SUDHL5 (cell line): ENCODE data around the gene ESRRG.

DNA sequence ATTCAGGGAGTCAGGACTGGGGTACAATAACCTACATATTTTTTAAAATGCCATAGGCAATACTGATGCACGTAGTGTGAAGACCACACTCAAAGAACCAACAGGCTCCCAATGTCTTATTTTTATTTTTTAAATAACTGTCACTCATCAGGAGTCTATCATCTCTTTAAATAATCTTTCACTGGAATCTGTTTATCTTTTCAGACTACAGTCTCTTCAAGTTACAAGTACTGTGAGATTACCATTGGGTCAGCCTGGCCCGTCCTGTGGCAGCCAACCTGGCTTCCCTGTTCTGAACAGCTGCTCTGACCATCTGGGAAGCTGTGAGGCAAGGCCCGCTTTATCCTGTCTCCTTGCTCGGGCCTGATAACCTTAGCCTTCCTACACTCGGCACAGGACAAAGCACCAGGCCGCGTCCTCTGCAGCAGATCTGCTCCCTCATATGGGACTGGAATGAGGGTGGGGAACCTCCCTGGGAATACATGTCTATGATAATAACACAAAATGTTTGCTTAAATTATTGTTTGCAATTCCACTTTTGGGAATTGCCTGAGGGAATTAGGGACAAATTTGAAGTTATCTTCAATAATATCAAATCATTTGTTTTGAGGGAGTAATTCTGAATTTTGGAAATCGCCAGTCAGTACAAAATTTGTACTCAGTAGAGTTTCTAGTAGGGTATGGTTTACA is 113.3 kb downstream of the PTPN14 start:
- PRO-cap = no peak

GRCh38 chr1:214439291-214440290 is 111.8 kb downstream of the PTPN14 start:
- PRO-cap = bidirectional peak, plus-strand start at chr1:214439702, minus-strand start at chr1:214439675; bidirectional peak, plus-strand start at chr1:214439960, minus-strand start at chr1:214439955

DNA sequence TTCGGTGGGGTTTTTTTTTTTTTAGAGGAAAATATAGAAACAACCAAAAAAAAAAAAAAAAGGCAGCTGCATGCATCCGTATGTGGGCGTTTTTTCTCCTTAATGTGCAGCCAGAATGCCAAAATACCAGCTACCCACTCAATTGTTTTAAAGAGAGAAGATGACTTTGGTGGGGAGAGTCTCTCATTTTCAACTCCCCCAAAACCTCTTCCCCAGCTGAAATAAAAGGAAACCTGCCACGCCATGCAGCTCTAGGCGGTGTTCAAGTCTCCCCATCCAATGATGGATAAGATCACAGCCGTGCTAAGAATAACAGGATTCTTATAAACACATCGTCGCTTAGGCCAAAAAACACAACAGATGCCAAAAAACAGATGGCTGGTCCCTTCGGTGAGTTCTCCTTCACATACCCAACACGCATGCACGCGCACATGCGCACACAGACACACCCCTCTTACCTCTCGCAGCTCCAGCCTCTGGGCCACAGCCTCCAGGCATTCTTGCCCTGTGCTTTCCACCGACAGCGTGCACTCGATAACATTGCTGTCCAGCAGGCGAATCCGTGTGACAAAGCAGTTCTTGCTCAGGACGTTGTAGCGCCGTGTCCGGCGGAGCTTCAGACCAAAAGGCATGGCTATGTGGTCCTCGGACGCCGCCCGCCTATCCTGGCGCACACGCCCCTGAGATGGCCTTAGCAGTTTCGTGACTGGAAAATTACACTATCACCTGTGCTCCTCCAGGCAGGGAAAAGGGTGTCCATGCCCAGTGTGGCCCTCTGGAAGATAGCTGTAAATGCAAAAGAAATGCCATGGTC is 87.0 kb downstream of the PTPN14 start:
- PRO-cap = no peak

GRCh38 chr1:214548858-214549430 is 2.5 kb downstream of the PTPN14 start:
- PRO-cap = no peak

DNA sequence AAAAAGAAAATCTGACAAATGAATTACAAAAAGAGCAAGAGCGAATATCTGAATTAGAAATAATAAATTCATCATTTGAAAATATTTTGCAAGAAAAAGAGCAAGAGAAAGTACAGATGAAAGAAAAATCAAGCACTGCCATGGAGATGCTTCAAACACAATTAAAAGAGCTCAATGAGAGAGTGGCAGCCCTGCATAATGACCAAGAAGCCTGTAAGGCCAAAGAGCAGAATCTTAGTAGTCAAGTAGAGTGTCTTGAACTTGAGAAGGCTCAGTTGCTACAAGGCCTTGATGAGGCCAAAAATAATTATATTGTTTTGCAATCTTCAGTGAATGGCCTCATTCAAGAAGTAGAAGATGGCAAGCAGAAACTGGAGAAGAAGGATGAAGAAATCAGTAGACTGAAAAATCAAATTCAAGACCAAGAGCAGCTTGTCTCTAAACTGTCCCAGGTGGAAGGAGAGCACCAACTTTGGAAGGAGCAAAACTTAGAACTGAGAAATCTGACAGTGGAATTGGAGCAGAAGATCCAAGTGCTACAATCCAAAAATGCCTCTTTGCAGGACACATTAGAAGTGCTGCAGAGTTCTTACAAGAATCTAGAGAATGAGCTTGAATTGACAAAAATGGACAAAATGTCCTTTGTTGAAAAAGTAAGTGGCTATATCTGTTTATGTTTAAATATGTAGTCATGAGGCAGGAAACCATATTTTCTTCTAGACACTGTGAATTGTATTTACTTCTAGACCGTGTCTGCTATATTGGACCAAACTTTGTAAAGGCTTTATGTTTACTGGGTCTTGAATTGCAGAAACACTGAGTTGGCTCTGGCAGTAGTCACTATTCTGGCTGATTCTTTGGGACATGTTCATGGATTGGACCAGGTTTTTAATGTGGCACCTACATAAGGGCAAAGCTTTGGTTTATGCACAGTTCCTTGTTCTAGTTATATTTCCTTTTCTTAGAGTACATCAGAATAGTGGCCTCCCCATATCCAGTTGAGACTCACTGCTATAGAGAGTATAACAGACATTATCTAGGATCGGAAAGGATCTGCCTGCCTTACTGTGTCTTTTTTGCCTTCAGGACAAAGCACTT is 44.1 kb downstream of the CENPF start:
- PRO-cap = no peak

DNA sequence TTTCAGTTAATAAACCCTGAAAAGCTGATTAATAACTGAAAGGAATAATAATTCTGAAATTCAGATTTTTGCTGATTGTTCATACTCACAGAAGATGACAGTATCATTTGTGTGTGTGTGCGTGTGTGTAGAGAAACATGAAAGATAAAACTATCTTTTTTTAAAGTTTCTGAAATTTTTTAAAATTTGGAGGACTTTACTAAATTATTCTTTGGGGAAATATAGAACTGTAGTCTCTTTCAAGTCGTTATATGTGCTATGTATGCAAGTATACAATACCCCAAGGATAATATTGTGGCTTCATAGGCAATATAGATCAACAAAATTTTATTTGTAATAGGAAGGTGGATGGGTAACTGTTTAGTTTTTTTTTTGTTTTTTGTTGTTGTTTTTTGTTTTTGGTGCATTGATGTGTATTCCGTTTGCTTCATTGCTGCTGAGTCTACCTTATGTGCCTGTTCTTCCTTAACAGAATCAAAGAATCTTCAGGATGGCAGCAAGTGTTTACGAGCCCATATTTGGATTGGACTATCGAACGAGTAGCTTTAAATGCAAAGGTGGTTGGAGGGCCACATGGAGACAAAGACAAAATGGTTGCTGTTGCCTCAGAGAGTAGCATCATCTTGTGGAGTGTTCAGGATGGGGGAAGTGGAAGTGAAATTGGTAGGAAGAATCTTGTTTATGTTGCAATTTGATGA is 19.1 kb downstream of the KCTD3 start:
- PRO-cap = no peak

DNA sequence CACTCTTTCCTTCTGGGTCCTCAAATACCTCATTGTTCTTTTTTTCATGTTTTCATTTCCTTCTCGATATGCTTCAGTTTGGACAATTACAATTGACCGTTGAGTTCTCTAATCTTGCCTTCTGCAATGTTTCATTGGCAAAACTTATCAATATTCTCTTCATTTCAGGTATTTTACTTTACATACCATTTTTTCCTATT is 261.2 kb downstream of the USH2A start:
- PRO-cap = no peak

DNA sequence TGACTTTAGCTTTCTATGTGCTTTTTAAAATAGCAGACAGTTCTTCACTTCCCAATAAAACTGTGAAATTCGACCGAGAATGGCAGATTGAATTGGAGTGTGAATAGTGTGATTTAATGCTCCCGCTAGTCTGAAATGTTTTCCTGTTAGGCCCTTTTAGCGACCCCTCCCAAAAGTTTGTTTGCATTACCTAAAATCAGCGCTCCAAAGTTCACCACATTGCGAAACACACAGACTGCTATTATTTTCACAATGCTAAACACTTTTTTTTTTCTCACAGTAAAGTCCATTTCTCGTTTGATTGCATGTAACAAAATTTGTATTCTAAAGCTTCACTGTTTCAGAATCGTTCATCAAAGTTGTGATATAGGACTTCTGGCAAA is 76.3 kb upstream of the USH2A start:
- PRO-cap = no peak

DNA sequence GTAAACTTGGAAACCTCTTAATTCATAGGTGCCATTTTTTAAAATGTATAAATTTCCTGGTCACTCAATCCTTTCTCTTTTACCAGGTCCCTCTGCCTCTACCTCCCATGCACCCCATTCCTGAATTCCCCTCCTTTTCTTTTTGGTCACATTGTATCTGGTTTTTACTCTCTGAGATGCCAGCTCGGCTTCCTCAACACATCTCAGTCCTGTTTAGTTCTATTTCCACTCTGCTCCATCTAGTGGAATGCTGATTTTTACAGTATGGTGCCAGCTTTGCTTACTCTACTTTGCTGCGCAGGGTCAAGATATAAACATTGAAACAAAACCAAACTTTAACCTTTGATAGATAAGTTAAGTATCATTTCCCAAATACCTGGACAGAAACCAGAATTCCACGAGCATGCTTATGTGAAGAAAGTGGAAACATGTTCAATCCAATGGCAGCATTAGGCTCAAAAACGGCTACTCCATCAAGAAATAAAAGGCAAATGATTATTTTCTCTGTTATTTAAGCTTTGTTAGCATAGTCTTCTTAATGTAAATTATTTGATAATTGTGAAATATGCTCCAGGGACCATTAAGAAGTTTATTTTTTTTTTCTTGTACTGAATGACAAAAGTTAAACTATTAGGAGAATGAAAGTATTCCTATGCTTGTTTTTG is 95.9 kb downstream of the ESRRG start:
- PRO-cap = no peak

DNA sequence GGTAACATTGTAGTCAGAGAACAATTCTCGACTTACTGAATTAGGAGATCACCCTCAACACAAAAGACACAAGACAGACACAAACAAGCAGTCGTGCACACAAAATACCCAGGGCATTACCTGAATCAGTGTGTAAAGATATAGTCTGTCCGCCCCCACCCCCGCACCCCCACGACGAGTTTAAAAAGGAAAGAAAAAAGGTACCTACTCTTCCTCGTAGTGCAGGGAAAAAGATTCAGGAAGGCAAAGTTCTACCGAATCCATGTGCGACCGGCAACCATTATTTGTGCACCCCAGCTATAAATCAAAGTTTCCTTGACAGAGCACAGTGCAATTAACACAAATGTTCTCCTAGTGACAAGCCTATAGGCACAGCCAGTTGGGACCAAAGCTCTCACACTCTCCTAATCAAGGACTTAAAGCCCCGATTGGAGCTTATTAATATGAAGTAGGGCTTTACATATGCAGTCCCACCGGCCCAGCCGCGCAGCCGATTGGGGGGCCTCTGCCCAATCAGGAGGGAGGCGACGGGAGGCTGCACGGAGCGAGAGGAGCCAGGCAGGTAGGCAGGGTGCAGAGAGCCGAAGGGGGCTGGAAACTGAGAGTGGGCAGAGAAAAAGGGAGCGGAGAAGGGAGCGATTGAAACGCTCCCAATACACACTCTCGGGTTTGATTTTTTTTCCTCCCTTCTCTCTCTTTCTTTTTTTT is at the start of gene ESRRG:
TSS of gene ESRRG (minus strand) at position 394 of the 708 bp plus-strand sequence.
- PRO-cap = no peak

DNA sequence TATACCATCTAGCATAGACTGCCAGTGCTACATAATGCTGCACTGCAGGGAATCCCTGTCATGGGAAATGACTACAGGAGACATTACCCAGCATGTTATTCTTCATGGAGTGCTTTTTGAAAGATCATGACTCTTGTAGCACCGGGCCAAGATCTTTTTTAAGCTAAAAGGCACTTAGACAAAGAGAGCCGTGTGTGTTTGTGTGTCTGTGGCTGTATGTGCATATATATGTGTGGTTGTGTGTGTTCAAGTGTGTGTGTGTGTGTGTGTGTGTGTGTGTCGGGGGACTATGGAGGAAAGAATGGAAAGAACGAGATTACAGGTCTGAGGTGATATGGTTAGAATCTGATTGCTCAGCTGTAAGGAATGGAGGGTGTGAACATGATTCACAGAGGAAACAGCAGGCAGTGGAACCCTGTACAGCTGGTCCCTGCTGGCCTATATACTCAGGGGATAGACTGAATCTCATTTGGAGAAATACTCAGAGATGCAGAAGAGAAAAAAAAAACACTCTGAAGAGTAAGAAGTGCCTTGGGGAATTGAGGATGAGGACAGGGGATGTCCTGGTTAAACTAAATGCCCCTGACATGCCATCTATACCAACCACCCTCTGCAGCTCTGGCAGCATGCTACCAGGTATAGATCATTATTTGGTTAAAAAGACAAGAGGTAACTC is 180.1 kb upstream of the ESRRG start:
- PRO-cap = no peak

GRCh38 chr1:218323763-218324128 is 21.4 kb upstream of the TGFB2 start:
- PRO-cap = no peak

DNA sequence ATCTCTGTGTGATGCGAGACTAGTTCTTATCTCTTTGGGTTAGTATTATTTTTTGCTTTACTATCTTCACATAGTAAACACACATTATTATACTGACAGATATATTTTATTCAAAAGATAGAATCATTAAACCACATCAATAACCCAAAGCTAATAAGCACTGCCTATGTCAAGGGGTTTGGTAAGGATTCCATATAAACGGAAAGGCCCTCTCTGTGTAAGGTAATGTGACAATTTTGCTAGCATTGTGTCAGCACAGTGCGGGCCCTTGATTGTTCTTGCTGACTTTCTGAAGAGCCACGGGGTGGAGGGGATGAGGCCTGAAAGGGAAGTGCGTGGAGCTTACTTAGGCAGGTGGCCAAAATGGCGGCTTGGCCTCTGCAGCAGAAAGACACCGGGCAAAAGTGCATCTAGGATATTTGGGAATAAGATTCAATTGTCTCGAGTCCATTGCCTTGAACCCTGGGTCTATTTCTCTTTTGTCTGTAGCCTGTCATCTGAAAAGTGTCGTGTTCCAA is 114.2 kb downstream of the TGFB2 start:
- PRO-cap = no peak

DNA sequence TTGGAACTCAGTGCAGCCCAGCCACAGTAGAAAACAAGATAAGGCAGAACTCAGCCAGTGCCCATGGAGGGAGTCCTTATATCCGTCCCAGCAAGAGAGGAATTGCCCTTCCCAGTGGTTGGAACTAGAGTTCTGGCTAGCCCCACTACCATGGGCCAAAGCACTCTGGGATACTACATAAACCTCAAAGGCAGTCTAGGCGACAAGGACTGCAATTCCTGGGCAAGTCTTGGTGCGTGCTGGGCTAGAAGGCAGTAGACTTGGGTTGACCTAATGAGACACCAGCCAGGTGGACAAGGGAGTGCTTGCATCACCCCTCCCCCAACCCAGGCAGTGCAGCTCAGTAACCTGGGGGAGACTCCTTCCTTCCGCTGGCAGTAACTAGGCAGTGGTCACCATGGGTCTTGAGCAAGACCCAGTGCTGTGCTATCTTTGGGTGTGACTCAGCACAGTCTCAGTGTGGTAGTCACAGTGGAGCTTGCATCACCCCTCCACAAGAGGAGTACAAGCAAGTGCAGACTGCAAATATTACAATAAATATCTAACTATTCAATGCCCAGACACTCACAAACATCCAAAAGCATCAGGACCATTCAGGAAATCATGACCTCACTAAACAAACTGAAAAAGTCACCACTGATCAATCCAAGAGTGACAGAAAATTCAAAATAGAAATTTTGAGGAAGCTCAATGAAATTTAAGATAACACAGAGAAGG is 84.8 kb upstream of the LYPLAL1 start:
- PRO-cap = no peak

DNA sequence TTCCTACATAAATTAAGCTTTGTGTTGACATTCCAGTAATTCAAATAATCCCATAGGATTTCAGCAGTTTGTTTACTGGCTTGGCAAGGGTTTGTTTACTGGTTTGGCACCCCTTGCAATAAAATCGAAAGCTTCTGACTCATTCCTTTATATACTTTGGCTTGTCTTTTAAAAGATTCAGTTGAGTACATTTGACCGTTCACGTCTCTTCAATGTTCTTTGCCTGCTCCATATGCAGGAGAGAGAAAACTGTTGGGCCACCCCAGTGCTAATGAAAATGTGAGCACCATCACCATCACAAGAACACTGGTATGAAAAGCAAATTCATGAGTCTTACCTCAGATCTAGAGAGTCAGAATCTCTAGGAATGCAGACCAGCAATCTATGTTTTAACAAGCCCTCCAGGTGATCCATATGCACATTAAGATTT is 32.8 kb downstream of the ZC3H11B start:
- PRO-cap = no peak

DNA sequence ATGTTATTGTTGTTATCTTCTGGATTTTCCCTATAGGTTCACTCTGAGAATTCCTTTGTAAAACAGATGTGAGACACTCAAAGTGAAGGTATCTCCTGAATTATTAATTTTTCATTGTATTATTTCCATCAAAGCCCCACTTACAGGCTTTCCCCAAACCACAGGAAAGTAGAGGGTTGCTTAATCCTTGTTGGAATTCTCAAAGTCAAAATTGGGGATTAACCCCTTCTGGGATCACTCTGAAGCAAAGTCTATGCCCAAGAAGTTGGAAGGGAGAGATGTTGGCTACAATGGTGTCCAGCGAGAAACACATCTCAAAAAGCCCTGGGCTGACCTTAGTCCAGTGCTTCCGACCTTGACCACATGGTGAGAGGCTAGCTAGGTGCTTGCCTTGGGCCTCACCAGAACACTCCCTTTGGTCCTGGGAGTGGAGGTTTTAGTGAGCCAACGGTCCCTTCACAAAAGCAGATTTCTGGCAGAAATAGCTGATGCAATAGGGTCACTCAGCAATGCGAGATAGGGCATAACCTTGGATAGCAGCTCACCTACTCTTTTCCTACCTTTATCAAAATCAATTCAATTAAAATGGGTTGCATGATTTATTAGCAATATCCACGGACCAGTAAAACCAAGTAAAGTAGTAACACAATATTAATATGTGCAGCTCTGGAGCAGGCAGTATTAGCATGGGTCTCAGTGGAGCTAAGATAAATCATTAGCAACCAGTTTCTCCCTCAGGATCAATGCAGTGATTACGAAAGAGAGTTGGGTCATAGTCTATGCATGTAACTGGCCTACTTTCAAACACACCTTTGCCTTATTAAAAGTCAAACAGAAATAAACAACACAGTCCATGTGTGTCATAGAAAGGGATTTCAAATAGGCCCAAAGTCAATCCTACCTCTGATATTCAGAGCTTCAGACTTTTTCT is 2.0 kb downstream of the SLC30A10 start:
- PRO-cap = no peak

DNA sequence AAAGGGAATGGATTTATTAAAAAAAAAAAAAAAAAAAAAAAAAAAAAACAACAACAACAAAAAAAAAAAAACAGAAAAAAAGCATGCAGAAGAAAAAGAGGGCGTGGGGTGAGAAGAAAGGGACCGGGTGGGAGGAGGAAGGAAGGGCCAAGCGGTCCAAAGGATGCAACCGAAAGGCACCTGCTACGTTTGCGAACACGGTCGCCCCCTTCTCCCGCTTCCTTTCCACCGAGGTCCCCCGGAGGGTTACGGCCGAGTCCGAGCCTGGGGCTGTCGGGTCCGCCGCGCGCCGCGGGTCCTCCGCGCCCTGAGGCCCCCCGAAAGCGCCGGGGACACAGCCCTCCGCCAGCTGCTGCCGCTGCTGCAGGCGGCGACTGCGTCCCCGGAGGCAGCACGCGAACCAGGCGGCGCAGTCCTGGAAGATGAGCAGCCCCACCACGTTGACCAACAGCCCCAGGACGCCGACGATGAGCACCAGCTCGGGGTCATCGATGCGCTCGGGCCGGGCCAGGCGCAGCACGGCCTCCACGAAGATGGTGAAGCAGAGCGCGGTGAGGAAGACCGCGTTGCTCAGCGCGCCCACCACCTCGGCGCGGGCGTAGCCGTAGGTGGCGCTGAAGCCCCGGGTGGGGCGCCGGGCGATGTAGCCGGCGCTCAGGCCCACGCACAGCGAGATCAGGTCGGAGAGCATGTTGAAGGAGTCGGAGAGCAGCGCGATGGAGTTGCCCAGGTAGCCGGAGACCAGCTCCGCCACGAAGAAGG is 555 bp downstream of the SLC30A10 start:
- PRO-cap = no peak

DNA sequence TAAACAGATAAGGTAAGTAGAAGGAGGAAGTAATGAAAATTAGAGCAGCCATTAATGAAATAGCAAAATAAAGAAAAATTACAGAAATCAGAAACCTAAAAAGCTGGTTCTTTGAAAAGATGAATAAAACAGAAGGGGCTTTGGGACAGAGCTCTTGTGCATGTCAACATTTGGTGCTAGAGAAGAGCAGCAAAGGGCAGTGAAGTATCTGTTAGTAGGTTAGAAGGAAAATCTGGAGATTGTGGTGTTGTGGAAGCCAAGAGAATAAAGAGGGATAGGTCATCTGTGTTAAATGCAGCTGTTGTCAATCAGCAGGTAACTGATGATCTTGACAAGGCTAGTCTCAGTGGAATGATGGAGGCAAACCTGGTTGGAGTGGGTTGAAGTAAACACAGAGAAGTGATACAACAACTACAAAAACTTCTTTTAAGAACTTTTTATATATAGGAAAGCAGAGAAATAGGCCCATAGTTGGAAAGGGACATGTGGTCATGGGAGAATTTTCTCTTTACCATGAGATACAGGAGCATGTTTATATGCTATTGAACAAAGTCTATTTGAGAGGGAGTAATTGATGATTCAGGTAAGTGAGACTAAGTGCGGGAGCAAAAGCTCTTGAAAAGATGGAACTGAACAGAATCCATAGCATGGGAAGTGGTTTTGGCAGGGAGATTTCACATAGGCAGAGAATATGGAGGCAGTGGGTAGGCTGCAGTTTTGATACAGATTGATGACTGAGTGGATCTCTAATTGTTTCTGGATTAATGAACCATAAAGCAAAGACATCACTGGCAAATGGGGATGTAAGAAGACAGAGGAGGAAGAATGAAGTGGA is 31.3 kb downstream of the MARK1 start:
- PRO-cap = no peak

DNA sequence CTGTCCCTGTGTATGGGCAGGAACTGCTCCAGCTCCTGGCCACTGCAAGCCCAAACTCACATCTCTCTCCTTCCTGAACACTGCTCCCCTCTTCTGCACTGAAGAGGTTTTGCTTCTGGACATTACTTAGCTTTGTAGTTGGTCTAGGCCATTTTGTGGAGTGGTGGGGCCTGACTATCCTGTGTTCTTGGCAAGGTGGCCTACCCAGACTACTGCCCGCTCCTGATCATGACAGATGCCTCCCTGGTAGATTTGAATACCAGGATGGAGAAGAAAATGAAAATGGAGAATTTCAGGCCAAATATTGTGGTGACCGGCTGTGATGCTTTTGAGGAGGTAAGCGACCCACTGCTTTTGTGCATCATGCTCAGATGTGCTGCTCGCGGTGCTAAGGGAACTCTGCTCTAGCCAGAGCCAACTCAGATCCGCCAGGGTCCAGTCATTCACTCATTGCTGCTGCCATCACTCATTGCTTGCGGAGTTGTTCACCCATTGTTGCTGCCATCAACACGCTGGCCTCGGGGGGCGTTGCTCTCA is 14.7 kb downstream of the MTARC2 start:
- PRO-cap = no peak

DNA sequence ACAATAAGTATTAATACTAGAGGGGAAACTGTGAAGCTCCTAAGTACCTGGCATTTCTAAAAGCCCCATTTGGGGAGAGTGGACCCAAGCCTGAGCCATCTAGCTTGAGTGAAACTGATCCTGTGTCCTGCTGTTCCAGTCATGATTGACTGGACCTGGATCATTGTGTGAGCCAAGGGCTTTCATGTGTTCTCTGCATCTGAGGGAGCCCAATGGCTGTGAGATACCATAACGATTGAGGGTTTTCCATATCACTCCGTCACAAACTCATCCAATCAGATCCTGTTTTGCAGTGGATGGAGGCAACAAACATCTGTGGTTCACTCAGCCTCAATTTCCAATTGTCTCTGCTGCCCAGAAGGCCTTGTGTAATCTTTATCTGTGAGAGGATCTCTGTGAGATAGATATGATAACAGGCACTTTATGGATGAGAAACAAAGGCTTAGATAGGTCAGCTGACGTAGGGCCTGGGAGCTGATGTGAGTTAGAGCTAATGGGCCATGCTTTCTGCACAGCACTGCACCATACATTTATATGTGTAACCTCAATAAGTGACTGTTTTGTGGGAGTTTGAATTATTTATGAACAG is 3.3 kb upstream of the MTARC1 start:
- PRO-cap = no peak